Measurements from ENCODE around the gene STEAP1B.

GRCh38 chr7:20301611-20301980, 29.1 kb upstream of the ITGB8 start:
- RRBS = no CpG with 5 or more reads among the region's 3 CpGs

DNA sequence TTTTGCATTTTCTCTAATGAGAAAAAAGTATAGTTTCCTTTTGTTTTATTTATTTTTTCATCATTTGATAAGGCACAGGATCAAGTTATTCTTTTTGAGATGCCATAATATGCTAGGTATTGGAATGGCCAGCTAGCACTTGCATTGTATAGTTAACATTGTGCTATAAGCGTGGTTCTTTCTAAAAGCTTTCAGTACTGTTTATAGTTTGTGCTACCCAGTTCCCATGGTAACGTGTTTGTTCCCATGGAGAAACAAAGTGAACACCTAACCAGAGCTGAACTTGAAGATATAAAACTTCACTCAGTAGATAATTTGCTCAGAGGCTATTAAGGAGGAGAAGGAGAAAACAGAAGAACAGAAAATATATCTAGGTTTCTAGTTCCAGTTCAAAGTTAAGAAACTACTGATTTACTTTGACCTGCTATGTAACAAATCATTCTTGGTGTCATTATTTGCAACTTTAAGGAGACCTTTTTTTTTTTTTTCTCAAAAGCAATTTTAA, 23.6 kb upstream of the ITGB8 start:
- RRBS = no CpG with 5 or more reads among the region's 2 CpGs

DNA sequence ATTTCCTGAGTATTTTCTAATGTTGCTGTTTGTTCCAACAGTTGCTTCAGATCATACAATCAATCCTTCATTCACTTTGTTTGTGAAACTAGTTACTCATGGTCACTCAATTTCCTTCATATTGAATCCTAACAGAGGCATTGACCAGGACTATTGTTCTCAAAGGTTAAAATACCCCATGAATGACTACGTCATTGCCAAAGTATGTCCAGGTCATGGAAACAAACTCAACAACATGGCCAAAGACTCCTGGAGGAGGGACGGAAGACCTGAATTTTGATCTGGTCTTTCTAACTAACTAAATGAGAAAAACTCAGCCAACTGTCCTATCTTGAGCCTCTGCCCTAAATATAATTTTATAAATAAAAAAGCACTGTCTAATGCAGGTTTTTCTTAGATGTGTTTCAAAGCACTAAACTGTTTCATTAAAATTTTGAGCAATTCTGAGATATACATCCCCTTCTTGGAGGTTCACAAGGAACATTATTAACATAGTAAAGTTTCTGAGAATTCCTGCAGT, 53.9 kb upstream of the ABCB5 start:
- RRBS = no CpG with 5 or more reads among the region's 2 CpGs

DNA sequence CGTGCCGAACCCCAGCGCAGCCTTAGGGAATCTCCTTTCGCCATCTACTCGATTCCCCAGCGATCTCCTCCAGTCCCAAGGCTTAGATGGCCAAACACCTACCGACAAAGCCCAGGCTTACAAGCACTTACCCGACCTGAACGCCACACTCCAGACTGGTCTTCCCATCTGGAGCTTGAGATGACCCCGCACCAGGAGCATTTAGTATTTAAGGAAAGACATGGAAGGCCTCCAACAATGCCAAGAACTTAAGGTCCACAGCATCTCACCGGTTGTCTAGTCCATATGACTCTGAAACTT, 69.9 kb downstream of the SP8 start:
- RRBS = no CpG with 5 or more reads among the region's 11 CpGs

DNA sequence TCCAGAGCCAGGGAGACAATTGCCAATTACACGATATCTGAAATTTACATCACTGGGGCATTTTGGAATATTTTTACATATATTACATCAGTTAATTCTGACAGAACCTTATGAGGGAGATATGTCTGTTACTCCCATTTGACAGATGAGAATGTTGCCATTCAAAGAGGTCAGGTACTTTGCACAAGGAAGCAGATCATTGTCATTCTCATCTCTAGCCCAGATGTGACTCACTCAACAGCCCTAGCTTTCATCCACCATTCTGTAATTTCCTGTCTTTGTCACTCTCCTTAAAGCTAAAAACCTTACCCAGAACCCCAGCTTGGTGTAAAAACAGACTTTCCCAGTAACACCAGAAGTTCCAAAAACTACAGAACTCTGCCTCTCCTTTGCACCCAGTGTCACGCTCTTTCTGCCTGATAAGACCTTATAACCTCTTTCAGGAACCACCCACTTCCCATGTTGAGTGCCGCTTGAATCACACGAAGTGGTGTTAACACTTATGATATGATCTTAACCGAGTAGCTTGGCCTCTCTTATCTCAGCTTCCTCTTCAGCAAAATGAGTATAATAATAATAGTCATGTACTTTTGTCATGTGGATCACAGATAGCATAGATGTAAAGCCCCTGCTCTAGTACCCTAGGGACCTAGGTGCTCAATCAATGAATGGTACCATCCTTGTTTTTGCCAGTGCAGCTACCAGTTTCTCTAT, 89.1 kb upstream of the SP4 start:
- RRBS = no CpG with 5 or more reads among the region's 5 CpGs

- RRBS = no CpG with 5 or more reads among the region's 7 CpGs
These were observed 82.1 kb downstream of the RAPGEF5 start for GRCh38 chr7:22274698-22275500.

- RRBS = no CpG with 5 or more reads among the region's 2 CpGs
These were observed 24.6 kb downstream of the RAPGEF5 start for GRCh38 chr7:22332375-22332830.

DNA sequence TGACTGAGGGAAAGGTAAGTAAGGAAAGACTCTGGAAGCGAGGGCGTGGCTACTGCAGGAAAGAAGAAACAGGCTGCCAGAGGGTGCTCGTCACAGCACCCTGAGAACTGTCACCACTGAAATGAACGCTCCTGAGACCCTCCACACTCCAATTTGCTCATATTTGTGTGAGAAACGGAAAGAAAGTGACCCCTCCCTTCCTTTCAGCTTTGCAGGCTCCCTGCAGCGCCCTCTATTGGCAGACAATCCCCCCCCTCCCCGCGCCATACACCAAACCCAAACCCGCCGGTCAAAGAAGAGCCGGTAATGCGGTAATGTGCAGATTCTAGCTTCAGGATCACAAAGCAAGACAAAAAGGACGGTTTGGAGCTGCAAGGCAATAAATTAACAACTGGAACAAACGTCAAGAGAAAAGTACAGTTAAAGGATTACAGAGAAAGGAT, 47.8 kb downstream of the STEAP1B start:
- RRBS = no CpG with 5 or more reads among the region's 14 CpGs

- RRBS = no CpG with 5 or more reads among the region's 62 CpGs
These were observed at the start of gene STEAP1B for GRCh38 chr7:22499805-22500778. Gene STEAP1B (minus strand): TSS chr7:22500188.

DNA sequence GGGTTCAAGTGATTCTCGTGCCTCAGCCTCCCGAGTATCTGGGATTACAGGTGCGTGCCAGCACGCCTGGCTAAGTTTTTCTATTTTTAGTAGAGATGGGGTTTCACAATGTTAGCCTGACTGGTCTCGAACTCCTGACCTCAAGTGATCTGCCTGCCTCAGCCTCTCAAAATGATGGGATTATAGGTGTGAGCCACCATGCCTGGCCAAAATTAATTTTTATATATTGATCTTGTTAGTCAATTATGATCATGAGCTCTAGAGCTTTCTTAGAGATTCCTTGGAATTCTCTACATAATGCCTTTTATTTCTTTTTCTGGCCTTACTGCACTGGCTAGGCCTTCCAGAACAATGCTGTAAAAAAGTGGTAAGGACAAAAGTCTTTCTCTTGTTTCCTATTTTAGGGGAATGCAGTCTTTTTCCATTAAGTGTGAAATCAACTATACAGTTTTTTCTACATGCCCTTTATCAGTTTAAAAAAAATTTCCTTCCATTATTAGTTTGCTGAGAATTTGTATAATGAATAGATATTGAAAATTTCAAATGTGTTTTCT, 13.1 kb upstream of the STEAP1B start:
- RRBS = no CpG with 5 or more reads among the region's 5 CpGs

DNA sequence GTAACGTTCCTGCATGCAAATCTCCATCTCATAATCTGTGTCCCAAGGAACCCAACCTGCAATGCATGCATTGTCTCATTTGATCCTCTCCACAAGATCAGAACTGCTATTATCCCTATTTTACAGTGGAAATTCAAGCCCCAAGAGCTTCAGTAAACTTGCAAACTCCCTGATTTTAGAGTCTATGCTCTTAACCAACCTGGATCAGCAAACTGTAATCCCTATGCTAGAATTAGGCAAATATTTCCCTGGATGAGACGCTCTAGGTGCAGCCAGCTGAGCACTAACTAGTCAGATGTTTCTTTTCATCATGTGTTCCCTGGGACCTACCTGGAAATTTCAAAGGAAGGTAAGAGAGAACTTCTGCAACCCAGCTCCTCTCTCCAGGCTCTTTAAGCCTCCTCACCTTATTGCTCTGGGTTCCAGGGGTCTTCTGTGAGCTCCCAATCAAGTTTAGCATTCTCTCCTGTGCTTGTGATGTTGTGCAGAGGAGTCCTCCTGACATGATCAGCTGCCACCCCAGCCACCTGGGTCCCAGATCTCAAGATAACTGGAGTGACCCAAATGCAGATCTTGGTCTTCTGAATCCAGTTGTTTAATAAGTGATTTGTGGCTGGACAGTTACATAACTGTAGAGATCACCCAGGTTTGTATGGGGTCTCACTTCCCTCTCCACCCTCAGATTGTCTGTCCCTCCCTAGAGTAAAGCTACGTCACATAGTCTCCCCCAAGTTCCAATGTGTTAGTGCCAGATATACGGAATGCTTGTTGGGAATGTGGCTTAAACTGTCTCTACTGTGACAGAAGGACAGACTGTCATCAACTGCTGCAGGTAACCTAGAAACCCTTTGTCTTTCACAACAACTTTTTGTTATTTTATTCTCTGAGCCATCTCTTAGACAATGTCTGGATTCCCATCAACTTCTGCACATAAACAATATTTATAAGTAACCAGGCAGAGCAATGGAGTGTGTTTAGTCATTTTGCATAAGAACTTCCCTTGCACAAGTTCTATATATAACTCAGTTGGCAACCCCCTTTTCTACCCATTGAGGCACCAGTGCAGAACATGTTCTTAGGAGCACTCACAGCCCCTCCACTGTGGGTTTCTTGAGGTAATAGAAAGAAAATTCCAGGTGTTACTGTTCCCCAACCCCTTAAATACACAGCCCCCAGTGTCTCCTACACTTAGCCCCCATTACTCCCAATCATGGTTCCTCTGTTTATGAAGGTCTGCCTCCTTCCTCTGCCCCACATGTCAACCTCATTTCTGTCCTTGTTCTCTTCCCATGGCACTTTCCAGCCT, 65.3 kb upstream of the IL6 start:
- RRBS = no CpG with 5 or more reads among the region's 4 CpGs

DNA sequence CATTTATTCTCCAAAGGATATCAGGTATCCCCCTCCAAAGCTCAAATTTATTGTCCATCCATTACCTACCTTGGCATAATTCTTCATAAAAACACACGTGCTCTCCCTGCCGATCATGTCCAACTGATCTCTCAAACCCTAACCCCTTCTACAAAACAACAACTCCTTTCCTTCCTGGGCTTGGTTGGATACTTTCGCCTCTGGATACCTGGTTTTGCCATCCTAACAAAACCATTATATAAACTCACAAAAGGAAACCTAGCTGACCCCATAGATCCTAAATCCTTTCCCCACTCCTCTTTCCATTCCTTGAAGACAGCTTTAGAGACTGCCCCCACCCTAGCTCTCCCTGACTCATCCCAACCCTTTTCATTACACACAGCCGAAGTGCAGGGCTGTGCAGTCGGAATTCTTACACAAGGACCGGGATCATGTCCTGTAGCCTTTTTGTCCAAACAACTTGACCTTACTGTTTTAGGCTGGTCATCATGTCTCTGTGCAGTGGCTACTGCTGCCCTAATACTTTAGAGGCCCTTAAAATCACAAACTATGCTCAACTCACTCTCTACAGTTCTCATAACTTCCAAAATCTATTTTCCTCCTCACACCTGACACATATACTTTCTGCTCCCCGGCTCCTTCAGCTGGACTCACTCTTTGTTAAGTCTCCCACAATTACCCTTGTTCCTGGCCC, 20.1 kb upstream of the IL6 start:
- RRBS = no CpG with 5 or more reads among the region's 7 CpGs

DNA sequence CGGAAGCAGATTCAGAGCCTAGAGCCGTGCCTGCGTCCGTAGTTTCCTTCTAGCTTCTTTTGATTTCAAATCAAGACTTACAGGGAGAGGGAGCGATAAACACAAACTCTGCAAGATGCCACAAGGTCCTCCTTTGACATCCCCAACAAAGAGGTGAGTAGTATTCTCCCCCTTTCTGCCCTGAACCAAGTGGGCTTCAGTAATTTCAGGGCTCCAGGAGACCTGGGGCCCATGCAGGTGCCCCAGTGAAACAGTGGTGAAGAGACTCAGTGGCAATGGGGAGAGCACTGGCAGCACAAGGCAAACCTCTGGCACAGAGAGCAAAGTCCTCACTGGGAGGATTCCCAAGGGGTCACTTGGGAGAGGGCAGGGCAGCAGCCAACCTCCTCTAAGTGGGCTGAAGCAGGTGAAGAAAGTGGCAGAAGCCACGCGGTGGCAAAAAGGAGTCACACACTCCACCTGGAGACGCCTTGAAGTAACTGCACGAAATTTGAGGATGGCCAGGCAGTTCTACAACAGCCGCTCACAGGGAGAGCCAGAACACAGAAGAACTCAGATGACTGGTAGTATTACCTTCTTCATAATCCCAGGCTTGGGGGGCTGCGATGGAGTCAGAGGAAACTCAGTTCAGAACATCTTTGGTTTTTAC, 770 bp upstream of the IL6 start:
- RRBS = no CpG with 5 or more reads among the region's 11 CpGs

DNA sequence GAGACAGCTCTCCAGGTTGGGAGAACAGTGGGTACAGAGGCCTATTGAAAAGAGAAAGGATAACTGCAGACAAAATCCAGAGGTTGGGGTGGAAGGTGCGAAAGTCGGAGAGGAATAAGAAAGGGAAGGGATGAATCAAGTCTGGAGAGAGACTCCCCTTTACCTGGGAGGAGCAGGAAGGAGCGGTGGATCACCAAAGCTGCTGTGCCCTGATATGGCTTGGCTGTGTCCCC, 56.8 kb upstream of the TOMM7 start:
- RRBS = no CpG with 5 or more reads among the region's 3 CpGs

DNA sequence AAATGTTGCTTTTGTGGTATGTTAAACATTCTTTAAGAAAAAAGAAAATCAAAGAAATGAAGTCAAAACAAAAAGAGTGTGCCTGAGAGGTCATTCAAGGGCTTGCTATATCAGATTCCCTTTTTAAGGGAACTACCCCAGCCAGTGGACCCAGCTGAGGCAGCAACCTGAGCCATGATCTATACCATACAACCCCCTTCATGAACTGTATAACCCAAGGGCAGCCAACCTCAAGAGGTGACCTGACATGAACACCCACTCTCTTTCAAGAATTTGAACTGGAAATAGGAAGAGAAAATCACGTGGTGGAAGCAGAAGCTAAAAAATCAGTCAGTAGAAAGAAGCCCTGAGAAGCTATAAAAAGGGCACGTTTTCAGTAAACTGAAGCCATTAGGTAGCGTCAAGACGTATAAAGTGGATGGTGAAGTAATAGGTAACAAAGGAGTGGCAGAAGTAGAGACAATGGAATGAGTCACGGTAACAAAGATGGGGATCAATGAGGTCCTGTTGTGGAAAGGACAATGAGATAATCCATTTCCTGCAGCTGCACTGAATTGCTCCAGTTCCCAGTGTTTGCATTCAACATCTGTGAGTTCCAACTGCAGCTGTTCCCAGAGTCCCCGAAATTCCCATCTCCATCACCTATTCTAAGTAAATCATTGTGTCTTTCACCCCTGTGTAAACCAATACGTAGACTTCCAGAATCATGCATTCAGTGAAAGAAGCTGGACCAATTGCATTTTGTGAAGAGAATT, 4.7 kb upstream of the HYCC1 start:
- RRBS = no CpG with 5 or more reads among the region's 7 CpGs

GRCh38 chr7:23469687-23469859, 718 bp downstream of the IGF2BP3 start:
- RRBS = 5% methylated on average over 14 of the region's 20 CpGs

GRCh38 chr7:23524956-23526055, 6.5 kb downstream of the TRA2A start:
- RRBS = no CpG with 5 or more reads among the region's 10 CpGs

DNA sequence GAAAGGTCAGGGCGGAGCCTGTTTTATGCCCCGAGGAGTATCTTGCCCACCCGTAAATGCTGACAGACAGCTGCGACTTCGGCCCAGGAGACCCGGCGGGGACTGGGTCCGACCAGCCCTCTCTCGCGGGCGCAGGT, 447 bp upstream of the PALS2 start:
- RRBS = 2% methylated on average over 6 of the region's 11 CpGs

- RRBS = 40% methylated on average over 1 of the region's 11 CpGs
These were observed 1.2 kb downstream of the PALS2 start for GRCh38 chr7:24574433-24574779.